ENCODE measurements around a stretch of chr11.

DNA sequence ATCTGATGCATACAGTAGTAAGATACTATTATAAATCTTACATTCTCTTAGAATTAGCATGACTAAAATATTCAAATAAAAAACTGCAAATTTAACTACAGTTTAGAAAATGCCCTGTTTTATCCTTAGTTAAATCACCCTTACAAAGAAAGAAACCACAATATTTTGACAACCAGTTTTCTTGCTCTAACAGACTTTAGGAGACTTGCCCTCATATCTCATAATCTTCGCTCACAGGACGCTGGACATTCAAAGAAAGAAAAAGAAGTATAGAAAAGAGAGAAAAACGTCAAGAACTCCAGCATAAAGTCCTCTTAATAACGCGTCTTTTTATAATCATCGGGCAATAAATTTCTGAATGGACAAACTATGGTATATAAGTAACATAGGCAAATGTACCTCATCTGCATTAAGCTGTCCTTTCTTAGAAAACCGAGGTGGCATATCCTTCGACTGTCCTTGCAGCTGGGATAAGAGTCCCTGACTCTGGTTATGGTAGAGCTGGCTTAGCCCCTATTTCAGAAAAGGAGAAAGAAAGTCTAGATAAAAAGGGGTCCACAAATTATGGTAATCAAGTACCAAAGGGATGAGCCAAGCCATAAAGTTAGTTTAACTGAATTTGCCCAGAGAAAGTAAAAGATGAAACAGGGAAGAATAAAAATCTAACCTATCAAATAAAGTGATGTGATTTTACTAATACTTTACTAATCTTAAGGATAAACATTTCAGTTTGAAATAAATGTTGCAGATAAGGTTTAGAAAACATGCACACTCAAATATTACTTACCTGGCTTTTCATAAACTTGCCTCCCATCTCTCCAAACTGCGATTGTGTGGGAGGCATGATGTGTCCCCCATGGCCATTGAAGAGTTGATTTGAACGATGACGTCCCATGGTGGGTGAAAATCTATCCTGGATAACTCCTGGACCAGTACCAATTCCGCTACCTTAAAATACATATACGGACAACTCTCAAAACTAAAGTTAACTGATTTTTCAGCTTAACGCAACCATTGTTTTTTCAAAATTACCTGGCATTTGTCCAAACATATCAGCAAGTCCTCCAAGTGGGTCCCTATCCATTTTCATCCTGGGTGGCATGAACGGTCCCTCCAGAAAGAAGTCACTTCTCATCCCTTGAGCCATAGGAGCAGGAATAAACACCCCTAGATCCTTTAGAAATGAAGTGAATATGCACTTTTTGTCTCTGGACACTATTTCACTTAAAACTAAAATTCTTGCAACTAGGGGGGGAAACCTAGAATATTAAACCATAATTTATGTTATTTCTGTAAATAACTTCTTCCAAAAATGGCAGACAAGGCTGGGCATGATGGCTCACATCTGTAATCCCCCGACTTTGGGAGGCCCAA lies 7.0 kb downstream of the EIF4G2 start:
- RRBS, result no CpG with 5 or more reads among the region's 16 CpGs

GRCh38 chr11:10809034-10810082 lies 632 bp upstream of the EIF4G2 start:
- RRBS, result 1% methylated on average over 15 of the region's 56 CpGs

DNA sequence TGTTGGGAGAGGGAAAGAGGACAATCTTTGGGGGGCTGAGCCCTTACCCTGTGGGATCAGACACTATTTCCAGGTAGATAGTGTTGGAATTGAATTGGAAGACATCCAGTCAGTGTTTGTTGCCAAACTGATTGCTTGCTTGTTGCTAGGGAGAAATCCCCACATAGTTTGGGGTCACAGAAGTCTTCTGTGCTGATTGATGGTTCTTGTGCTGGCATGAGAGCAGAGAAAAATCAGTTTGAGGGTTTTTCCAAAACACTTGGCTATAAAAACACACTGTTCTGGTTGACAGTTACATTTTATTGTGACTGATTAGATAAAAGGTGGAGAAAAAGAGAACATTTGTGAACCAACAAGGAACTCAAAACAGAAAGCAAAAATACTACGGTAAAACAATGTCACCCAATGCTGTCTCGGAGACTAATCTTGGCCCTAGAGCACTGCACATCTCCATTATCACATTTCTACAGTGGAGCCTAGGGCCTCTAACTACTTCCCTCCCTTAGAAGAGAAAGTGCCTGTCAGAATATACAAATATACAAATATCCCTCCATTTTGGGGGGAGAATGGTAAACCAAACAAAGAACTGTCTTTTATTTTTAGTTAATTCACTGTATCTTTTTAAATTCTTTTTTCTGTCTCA lies 14.5 kb upstream of the EIF4G2 start:
- RRBS, result no CpG with 5 or more reads among the region's 2 CpGs

DNA sequence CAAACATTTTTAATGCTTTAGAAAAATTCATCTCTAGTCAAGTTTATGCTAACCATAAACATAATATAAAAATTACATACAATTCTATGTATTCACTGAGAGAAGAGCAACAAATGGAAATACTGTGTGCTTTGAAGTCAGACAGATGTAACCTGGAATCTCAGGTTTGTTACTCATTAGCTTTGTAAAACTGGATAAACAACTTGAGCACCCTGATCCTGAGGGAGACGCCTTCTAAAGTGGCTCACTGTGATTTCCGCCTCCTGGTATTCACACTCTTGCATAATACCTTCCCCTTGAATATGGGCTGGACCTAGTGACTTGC lies 15.1 kb downstream of the ZBED5 start:
- RRBS, result no CpG with 5 or more reads among the region's 2 CpGs

DNA sequence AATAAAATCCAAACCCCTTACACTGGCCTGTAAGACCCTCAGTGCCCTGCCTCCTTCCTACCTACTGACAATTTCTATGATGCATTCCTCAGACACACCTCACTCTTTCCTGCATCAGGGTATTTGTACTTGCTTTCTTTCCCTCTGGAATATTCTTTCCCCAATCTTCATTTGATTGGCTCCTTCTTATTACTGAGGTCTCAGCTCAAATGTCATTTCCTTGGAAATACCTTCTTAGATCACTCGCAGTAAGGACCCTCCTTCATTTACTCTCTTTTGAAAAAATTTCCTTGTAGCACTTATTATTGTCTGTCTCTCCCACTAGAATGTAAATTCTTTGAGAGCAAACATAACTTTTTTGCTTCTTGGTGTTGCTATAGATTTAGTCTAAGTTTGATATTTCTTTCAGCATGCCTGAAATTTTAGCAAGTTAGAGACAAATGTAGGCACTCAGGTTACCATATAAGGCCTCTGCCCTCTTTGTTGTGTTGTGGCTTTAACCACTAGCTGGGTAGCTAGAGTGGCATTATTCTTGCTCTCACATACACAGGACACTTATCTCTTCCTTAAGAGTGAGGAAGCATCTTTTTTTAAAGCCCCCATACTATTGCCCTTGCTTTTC lies 11.4 kb downstream of the ZBED5 start:
- RRBS, result no CpG with 5 or more reads among the region's 1 CpG

GRCh38 chr11:11620900-11621359 lies 875 bp downstream of the GALNT18 start:
- RRBS, result 4% methylated on average over 10 of the region's 49 CpGs

- RRBS, result no CpG with 5 or more reads among the region's 5 CpGs
Measured at GRCh38 chr11:11911789-11912407, 70.1 kb downstream of the USP47 start.

GRCh38 chr11:11965296-11965660 lies 43.1 kb downstream of the DKK3 start:
- RRBS, result no CpG with 5 or more reads among the region's 3 CpGs

DNA sequence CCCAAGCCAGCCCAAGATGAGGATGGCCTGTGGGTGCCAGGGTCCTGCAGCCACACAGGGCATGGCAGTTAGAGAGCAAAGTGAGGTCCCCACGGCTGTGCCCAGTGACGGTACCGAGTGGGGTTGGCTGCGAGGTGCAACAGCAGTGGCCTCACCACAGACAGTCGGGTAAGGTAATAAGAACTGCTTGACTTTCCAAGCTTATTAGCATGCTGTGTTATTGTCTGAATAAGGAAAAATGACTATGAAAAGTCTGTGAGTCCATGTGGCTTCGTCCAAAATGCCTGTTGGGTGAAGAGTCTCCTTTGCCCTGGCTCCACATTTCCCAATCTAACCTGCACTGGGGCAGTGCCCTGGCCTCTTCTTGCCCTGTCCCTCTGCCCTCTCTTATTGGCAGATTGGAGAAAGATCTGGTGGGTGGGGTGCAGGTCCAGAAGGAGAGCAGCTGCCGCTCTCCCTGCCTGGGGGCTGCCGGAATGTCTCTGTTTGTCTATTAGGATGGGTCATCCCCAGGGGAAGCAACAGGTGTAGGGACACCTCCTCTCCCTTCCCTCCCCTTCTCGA lies 40.9 kb downstream of the DKK3 start:
- RRBS, result 94% methylated on average over 2 of the region's 9 CpGs

DNA sequence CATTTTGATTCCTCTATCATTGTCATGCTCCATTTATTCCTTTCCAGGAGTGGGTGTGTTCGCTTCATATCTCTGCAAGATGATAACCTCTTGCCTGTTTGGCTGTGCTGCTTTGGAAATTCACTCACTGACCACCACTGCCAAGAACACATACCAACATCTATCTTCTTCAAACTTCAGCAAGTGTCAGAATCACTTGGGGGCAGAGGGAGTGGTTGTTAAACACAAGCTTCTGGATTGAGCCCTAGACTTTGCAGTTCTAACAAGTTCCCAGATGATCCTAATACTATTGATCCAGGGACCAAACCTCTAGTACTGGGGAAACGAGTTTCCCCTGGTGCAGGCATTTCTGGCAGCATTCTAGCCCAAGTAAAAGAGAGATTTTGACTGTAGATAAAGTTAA lies 11.5 kb upstream of the DKK3 start:
- RRBS, result no CpG with 5 or more reads among the region's 2 CpGs

DNA sequence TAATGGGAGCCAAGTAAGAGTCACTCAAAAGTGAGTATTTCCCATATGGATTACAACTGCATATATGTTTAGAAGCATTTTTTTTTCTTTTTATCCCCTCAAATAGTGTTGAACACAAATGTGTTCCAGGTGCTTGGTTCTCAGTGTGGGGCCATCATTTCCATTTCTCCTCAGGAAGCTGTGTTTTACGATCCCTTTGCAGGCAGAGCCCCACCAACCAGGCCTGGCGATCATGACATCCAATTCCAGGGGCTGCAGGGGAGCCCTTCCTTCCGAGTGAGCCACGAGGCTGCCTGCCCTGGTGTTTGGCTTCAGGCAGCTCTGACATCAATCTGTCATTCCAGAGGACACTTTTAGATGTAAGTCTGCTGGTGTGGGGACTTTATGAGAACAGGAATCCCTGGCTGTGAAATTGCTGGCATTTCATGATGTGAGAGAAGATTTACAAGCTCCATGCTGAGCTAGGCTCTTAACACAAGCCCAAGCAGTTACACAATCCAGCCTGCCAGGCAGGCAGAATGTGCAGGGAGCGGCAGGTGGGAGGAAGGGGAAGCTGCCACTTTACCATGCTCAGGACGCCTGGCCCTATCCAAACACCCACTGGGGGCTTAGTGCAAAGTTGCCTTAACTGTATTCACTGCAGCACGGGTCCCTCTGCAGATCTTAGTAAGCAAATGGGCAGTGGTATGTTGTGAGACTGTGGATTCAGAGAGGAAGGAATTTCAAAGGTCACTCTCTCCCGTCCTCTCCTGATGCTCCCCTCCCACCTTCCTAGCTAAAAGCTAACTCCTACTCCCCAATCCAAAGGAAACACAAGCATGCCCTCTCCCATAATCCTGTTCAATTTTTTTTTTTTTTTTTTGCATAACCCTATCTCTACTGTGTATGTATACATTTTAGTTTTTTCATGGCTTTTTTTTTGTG lies 43.5 kb upstream of the MICAL2 start:
- RRBS, result no CpG with 5 or more reads among the region's 8 CpGs

GRCh38 chr11:12090430-12091324 lies 19.7 kb upstream of the MICAL2 start:
- RRBS, result no CpG with 5 or more reads among the region's 10 CpGs

DNA sequence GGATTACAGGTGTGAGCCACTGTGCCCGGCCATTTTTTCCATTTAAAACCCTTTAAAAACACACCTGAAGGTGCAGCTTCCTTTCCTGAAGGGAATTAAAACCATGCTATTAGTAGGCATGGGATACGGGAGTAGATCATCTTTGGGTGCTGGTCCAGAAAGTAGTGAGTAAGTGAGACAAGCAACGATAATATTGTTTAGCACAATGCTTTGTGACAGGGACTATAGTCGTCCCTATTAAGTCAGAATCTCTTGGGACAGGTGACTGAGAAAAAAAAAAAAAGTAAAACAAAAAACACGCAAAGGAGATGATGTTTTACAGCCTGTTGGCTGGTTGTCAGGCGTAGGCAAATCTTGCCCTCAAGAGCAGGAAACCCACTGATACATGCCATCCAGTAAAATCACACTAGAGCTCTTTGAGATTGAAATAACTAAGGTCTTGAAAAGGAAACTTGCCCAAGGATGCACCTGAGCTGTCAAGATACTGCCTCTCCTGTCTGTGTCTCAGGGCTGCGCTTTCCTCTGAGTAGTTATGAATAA lies 23.0 kb downstream of the MICAL2 start:
- RRBS, result no CpG with 5 or more reads among the region's 7 CpGs

DNA sequence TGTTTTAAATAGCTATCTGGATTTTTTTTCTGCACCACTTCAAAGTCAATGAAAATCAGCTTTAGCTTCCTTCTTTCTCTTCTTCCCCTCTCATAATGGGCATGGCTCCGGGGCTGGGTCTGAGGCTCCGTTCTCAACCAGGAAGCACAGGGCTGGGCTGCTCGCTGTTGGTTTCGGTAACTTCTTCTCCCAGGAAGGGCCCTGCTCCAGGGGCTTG lies 23.8 kb downstream of the MICAL2 start:
- RRBS, result no CpG with 5 or more reads among the region's 4 CpGs

GRCh38 chr11:12136649-12137691 lies 26.6 kb downstream of the MICAL2 start:
- RRBS, result no CpG with 5 or more reads among the region's 16 CpGs

- RRBS, result no CpG with 5 or more reads among the region's 7 CpGs
Measured at GRCh38 chr11:12143503-12144327, 33.3 kb downstream of the MICAL2 start.

- RRBS, result no CpG with 5 or more reads among the region's 17 CpGs
Measured at GRCh38 chr11:12160447-12161196, 50.2 kb downstream of the MICAL2 start.

DNA sequence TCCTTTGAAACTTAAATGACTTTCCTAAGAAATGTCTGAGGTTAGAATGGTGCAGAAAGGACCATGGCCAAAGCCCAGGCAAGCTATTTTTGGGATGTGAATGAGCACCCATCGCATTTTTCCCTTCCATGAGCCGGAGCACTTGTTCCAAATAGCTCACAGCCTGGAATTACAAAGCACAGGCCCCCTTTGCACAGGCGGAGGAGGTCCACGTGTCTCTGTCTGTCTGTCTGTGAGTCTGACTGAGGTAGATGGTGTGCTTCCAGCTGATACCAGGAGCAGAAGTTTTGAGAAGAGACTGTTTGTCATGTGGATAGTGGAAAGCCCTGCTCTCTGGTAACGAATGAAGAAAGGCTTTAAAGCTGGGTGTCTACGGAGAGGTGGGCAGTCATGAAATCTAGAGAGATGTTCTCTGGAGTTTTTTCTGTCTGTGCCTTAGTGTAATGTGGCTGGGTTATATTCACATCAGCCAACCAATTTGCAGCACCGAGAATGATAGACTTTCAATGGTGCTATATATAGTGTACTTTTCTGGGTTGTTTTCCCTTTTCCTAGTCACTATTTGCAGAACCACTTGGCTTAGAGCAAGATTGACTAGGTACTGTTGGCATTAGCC lies 50.9 kb downstream of the MICAL2 start:
- RRBS, result no CpG with 5 or more reads among the region's 7 CpGs

DNA sequence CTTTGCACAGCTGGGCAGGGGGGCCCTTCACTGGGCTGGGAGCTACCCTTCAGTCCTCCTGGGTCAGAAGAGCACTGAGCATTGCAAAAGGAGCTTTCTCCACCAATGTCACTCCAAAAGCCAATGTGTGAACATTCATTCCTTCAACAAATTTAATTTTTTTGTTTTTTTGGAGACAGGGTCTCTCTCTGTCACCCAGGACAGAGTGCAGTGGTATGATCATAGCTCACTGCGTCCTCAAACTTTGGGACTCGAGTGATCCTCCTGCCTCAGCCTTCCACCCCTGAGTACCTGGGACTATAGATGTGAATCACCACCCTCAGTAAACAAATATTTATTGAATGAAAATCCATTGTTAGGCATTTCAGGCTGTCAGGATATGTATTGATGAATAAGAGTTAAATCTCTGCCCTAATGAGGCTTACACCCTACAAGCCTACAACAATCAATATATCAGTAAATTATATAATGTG lies 130.9 kb upstream of the PARVA start:
- RRBS, result no CpG with 5 or more reads among the region's 2 CpGs

GRCh38 chr11:12366050-12366833 lies 11.1 kb upstream of the PARVA start:
- RRBS, result no CpG with 5 or more reads among the region's 18 CpGs